ENCODE measurements around the gene ETS1.

DNA sequence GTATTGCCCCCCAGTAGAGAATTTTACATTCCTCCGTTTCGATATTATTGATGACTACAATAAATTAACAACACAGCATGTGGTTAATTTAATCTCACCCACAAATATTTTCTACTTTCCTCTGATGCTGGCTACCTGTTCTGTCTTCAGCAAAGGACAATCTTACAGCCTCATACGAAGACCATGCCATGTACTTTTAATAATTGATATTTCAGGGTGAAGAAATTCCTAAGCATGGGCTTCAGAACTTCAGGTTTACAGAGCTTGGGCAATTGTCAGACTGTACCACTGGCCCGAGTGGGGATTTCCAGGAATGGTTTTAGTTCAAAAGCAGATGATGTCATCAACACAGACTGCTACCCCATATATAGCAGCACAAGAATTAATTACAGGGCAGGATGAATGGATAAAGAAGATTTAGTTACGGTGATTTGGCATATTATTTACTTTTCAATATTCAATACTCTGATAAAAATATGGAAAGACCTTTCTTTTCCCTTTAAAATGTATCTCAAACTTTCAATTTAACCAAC lies 171.8 kb downstream of the ETS1 start:
- PRO-cap, 6 experiments: no peak in any of the 6 experiments
- RAMPAGE, long total RNA, 2 experiments: no peak in any of the 2 experiments
- RRBS: no CpG with 5 or more reads among the region's 5 CpGs

DNA sequence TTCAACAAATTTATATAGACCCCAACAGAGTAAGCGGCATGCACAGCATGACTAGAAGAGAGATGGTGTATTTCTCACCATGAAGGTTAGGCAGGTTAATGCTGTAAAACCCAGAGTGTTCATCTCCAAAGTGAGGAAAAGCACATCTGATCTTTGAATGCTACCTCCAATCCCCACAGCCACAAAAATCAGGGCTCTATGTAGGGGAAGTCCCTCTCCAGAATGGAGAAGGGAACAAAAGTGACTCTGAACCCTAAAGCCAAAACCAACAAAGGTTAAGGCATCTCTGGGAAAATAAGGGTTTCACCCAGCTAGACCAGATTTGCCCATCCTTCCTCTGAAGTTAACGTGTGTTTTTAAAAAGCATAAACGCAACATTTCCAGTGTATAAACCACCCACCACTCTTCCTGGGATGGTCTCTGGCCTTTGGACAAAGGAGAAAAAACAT lies 128.1 kb downstream of the ETS1 start:
- PRO-cap, 6 experiments: no peak in any of the 6 experiments
- RAMPAGE, long total RNA, 2 experiments: no peak in any of the 2 experiments
- RRBS: no CpG with 5 or more reads among the region's 3 CpGs

GRCh38 chr11:128461702-128462764 lies 125.3 kb downstream of the ETS1 start:
- PRO-cap, 6 experiments: no peak in any of the 6 experiments
- RAMPAGE, long total RNA, 2 experiments: no peak in any of the 2 experiments
- RRBS: no CpG with 5 or more reads among the region's 16 CpGs

DNA sequence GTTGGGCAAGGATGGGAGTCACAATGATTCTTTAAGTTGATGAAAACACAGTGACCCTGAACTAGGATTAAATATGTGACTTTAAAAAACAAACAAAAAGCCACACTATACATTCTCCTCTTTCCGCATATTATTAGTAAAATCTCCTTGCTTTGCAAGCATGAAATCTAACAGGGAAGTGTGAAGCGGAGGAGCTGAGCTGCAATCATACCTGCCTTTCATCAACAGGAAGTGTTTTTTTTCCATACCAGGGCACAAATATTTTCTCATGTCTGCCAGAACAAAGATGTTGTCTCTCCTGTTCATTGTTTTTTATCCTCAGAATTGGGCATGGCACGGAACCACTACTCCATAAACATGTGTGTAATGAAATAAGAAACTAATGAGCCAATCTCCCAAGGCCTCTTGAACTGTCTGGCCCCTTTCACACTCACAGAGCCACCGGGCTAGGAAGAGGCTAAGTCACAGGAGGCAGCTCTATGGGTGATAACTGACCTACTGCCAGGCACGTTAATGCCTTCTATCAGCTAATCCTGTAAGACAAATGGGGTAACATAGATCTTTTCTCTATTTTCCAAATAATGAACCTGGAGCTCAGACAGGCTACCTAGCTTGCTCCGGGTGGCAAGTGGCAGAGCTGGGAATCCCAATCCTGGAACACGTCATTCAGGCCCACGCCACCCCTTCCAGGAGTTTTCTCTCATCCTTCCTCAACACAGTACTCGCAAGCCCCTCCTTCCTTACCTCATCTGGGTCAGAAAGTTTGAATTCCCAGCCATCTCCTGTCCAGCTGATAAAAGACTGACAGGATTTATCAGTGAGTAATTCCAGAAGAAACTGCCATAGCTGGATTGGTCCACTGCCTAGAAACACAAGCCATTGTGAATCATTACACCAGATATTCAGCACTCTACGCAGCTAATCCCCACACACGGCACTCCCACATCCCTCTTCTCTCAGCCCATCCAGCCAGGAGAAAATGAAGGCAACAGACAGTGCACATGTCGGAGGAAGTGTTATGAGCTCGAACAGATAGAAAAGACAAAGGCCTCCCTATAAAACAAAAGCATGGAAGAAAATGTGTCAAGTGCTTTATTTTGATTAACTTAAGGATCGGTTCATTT lies 124.2 kb downstream of the ETS1 start:
- PRO-cap, 6 experiments: peak in 1 of 6 experiments; most common plus-strand start position 908 of the sequence (in 1); most common minus-strand start position 790 of the sequence (in 1)
- RAMPAGE, long total RNA, 2 experiments: no peak in any of the 2 experiments
- RRBS: 33% methylated on average over 1 of the region's 14 CpGs

- PRO-cap, 6 experiments: no peak in any of the 6 experiments
- RAMPAGE, long total RNA, 2 experiments: no peak in any of the 2 experiments
- RRBS: no CpG with 5 or more reads among the region's 6 CpGs
Observed at GRCh38 chr11:128470062-128470515, 117.3 kb downstream of the ETS1 start.

GRCh38 chr11:128512345-128512999 lies 74.9 kb downstream of the ETS1 start:
- PRO-cap, 6 experiments: no peak in any of the 6 experiments
- RAMPAGE, long total RNA, 2 experiments: no peak in any of the 2 experiments
- RRBS: 32% methylated on average over 3 of the region's 16 CpGs

- PRO-cap, 6 experiments: no peak in any of the 6 experiments
- RAMPAGE, long total RNA, 2 experiments: no peak in any of the 2 experiments
- RRBS: no CpG with 5 or more reads among the region's 11 CpGs
Observed at GRCh38 chr11:128514895-128515738, 72.2 kb downstream of the ETS1 start.

GRCh38 chr11:128519051-128519805 lies 68.1 kb downstream of the ETS1 start:
- PRO-cap, 6 experiments: peak in 1 of 6 experiments; most common plus-strand start chr11:128519589 (in 1)
- RAMPAGE, long total RNA, 2 experiments: start-site peak on the minus strand in 1 of 2 experiments, at chr11:128518906-128519651 at its widest, 6 reads per replicate
- RRBS: no CpG with 5 or more reads among the region's 6 CpGs

DNA sequence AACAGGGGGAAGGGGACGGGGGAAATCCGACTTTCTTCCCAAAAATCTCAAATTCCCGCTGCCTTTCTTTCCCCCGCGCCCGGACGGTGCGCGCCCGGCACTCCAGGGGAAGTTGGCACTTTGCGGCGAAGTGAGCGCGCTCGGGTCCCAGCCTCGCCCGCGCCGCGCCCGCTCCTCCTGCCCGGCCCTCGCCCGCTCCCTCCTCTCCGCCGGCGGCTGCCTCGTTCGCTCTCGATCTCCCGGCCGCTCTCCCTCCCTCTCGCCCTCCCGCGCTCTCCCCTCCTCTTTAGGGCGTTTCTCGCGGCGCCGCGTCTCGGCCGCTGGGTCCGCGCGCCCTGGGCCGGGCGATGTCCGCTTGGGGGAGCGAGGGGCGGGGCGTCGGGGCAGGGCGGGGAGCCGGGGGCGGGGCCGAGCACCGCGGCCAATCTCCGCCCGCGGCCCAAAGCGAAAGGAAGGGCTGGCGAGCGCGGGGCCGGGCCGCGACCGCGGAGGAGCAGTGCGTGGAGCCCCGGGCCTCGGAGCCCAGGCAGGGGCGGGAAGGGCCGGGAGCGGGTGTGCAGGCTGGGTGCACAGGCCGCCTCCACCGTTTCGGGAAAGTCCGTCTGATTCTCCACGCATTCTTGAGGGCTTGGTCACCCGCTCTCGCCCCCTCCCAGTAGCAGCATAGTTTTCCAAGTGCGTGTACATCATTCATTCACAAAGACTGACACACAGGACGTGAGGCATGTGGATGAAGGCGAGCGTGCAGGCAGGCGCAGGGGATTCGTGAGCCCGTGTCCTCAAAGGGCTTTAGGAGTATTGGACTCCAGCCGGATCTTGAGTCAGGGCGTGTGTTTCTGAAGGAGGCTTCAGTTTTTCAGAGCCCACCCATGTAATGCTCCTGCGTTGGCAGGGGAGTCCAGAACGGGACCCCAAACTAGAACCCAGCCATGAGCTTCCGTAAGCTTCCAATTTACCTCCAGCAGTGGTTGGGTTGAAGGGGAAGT lies 65.0 kb downstream of the ETS1 start:
- PRO-cap, 6 experiments: peak in 6 of 6 experiments; most common plus-strand start position 530 of the sequence (in 5); most common minus-strand start position 261 of the sequence (in 6)
- RAMPAGE, long total RNA, 2 experiments: no peak in any of the 2 experiments
- RRBS: 1% methylated on average over 35 of the region's 96 CpGs

DNA sequence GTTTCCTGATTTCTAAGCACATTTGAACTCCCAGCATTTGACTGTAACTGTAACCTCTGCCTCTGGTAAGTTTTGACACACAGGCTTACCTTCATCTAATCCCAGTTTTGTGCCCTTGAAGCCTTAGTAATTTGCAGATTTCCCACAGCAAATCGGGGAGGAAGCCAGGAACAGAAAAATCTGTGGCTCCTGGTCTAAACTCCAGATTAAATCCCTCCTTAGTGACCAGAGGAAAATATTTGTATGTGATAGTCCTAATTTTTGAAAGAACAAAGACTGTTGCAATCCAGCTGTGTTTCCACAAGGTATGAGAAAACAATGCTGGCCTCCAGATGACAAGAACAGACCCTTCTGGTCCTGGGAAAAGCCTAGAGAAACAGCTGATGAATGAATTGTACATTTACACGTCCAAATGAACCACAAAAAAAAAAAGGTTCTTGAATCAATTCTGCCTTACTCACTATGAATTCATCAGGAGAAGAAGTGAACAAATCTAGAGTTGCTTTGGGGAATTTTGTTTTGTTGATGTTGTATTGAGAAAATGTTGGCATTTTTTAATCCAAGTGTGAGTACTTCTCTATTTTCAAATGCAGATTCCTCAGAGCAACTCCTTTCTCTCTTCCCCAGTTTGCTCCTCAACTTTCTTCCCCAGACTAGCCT lies 63.7 kb downstream of the ETS1 start:
- PRO-cap, 6 experiments: peak in 2 of 6 experiments; most common plus-strand start position 363 of the sequence (in 2); most common minus-strand start position 182 of the sequence (in 1)
- RAMPAGE, long total RNA, 2 experiments: no peak in any of the 2 experiments
- RRBS: no CpG with 5 or more reads among the region's 2 CpGs

- PRO-cap, 6 experiments: peak in 2 of 6 experiments; most common plus-strand start chr11:128583125 (in 1); most common minus-strand start chr11:128583074 (in 1)
- RAMPAGE, long total RNA, 2 experiments: no peak in any of the 2 experiments
- RRBS: no CpG with 5 or more reads among the region's 5 CpGs
Observed at GRCh38 chr11:128582942-128583385, 4.4 kb downstream of the ETS1 start.

- PRO-cap, 6 experiments: peak in 6 of 6 experiments; most common minus-strand start chr11:128587558 (in 6)
- RAMPAGE, long total RNA, 2 experiments: start-site peak on the minus strand in 1 of 2 experiments, at chr11:128587541-128587642 at its widest, 56 reads per replicate
- RRBS: no CpG with 5 or more reads among the region's 5 CpGs
Observed at GRCh38 chr11:128587378-128588028, at the start of gene ETS1. Gene ETS1 (minus strand): TSS chr11:128587558.

GRCh38 chr11:128700135-128701022 lies 6.5 kb downstream of the FLI1 start:
- PRO-cap, 6 experiments: no peak in any of the 6 experiments
- RAMPAGE, long total RNA, 2 experiments: no peak in any of the 2 experiments
- RRBS: no CpG with 5 or more reads among the region's 4 CpGs

DNA sequence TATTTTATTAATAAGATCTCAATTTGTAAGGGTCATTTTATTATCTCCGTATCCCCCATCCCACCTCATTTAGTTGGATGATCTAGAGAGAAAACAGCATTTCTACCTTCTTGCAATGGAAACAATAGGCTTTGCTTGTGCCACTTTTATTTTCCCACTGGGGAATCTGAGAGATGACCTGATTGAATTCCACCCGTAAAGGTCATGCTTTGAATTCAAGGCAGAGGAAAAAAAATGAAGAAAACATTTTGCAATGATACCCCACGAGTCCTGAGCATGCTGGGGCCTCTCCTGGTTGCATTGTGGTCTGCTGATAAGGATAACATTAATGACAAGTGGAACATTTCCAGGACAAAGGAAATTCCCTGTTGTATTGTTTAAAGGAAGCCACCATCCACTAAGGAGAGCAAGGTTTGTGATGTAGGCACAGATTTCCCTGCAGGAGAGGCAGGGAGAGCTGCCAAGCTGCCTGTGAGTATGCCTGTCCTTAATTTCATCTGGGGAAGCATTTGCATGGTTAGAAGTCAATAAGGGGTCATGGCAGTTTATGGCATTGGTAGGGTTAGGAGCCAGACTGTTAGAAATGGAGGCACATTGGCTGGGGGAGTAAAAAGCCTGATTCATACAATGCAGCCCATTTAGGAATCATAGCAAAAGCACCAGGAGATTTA lies 21.8 kb downstream of the FLI1 start:
- PRO-cap, 6 experiments: no peak in any of the 6 experiments
- RAMPAGE, long total RNA, 2 experiments: no peak in any of the 2 experiments
- RRBS: no CpG with 5 or more reads among the region's 3 CpGs

DNA sequence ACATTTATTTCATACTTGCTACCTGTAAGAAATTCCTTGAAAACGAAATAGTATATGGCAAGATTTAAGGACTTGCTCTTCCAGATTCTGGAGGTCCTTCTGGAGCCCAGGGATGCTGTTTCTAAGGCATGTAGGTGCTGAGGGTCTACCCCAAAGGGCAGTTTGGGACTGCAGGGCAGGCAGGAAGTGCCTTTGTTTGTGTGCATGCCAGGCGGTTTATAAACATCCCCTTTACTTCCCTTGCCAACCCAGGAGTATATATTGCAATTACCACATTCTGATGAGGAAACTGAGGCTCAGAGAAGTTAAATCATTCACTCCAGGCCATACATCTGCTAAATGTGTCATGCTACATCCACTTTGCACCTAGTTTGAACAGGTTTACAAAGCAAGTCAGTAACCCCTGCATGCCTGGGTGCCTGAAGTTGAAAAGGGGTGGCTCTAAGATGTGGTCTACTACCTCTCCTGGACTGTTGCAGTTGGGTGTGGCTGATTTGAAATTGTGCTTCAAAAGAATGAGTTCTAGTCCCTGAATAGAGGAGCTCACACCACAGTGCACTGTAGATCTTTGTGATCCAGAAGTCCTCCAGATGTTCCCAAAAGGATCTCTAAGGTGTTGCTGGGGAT lies 23.6 kb downstream of the FLI1 start:
- PRO-cap, 6 experiments: no peak in any of the 6 experiments
- RAMPAGE, long total RNA, 2 experiments: no peak in any of the 2 experiments
- RRBS: no CpG with 5 or more reads among the region's 2 CpGs

DNA sequence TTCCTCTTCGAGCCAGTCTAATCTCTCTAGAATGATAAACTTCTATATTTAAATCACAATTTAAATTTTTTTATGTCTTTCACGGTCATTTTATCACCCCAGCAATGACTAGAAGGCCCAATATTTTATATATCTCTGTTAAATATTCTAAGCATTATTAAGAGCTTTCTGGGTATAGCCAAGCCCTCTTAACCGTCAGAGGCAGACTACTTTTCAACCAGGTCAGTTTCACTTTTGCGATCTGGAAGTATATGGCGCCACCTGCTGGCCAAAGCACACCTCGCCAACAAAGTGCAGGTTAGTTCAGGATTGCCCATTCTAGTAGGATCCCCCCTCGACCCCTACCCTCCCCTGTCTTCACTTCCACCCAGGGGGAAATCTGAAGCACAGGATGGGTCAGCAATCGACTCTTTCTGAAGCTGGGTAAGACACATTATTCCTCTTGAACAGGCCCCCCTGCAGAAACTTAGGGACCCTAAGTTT lies 36.0 kb downstream of the KCNJ1 start:
- PRO-cap, 6 experiments: no peak in any of the 6 experiments
- RAMPAGE, long total RNA, 2 experiments: no peak in any of the 2 experiments
- RRBS: no CpG with 5 or more reads among the region's 8 CpGs

GRCh38 chr11:128974247-128974922 lies 31.7 kb upstream of the TP53AIP1 start:
- PRO-cap, 6 experiments: no peak in any of the 6 experiments
- RAMPAGE, long total RNA, 2 experiments: no peak in any of the 2 experiments
- RRBS: no CpG with 5 or more reads among the region's 7 CpGs

- PRO-cap, 6 experiments: no peak in any of the 6 experiments
- RAMPAGE, long total RNA, 2 experiments: no peak in any of the 2 experiments
- RRBS: no CpG with 5 or more reads among the region's 4 CpGs
Observed at GRCh38 chr11:128987902-128988400, 45.3 kb upstream of the TP53AIP1 start.

DNA sequence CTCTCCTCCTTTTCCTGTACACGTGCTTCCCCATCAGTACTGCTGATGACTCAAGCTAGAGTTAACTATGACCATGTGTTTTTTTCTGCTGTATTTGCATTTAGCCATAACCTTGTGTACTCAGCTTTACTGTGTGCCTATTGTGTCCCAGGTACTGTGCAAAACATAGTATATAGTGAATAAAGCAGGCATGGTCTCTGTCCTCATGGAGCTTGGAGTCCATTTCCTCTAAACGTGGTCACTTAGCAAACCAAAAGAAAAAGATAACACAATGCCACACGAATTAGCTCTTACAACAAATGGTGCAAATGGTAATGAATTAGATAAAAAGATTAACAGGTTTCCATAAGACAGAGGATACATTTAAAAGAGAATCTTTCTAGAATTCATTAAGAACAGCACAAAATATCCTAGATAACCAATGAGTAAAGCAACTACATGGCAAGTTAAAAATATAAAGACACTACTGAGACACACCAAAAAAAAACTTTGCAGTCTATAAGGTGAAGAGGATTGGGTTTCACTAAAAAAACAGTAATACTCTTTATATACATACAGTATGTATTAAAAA lies 56.7 kb upstream of the ARHGAP32 start:
- PRO-cap, 6 experiments: no peak in any of the 6 experiments
- RAMPAGE, long total RNA, 2 experiments: no peak in any of the 2 experiments
- RRBS: no CpG with 5 or more reads among the region's 3 CpGs

DNA sequence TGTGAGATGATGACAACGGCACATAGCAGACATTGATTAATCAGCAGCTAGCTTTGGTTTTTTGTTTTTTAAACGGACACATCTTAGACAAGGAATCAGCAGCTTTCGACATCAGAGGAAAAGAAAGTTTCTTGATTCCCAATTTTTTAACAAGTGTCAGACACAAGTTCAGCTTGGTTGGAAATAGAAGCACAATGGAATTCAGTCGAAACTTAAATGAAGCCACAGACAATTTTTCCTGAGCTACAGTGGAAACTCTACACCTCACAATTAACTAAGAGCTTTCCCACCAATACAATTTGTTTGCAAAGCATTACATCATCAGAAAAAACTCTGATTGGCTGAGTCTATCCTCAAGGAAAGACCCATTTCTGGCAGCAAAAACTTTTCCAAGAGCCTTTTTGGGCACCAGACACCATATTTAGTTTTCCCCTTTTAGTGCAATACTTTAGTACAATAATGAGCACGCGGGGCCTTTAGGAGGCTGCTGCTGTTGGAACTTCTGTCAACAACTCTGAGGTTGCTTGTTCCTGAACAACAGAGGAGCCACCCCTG lies 62.1 kb upstream of the BARX2 start:
- PRO-cap, 6 experiments: peak in 2 of 6 experiments; most common minus-strand start position 214 of the sequence (in 1)
- RAMPAGE, long total RNA, 2 experiments: no peak in any of the 2 experiments
- RRBS: no CpG with 5 or more reads among the region's 6 CpGs

Measured in heart left ventricle (tissue), 7 donors.